HT-29 (cell line): ENCODE measurements around the genes FLYWCH2 and ZSCAN10.

DNA sequence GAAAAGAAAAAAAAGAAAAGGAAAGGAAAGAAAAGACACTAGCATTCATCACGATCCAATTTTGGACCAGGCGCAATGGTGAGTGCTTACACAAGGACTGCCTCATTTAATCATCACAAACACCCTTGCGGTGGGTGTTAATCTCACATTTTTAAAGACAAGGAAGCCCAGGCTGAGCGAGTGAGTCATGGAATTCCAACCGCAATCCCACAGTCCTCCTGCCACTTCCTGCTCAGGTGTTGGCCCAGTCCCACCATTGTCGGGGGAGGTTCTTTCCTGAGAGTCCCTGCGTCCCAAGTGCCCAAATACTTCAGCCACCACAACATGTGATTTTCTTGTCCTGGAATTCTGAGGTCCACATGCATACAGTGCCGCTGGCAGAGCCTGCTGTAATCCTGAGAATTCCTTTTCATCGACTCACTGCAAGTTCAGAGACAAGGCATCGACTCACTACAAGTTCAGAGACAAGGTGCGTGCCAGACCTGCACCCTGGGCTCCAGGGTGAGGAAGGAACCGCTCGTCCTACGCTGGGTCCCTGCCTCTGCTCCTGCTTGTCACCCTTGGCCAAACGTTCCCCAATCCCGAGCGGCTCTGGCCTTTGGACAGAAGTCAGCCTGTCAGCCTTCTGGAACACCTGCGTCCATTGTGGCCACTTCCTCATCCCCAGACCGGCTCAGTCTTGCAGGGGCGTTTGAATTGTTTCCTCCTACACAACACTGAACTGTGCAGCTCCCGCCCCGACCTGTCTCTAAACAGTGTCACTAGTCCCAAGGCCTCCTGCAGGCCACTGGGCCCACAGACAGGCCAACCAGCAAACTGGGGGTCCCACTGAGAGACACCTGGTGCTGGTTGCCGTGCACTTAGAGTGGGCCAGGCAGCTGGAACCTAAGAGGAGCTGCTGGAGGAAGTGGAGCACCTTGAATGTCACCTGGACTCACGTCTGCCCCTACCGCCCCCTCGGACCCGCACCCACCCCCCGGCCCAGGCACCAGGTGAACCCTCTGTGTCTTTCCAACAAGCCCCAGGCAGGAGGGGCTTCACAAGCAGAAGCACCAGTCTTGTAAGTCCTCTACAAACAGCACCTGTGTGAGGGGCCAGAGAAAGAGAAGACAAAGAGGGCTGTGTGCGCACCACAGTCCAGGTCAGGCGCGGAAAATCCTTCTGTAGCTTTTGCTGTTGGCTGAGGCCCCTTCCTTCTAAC lies 6.0 kb downstream of the ZG16B start:
- RAMPAGE, long total RNA = no peak

GRCh38 chr16:2841888-2842257 lies 11.8 kb downstream of the ZG16B start:
- RAMPAGE, long total RNA = no peak

DNA sequence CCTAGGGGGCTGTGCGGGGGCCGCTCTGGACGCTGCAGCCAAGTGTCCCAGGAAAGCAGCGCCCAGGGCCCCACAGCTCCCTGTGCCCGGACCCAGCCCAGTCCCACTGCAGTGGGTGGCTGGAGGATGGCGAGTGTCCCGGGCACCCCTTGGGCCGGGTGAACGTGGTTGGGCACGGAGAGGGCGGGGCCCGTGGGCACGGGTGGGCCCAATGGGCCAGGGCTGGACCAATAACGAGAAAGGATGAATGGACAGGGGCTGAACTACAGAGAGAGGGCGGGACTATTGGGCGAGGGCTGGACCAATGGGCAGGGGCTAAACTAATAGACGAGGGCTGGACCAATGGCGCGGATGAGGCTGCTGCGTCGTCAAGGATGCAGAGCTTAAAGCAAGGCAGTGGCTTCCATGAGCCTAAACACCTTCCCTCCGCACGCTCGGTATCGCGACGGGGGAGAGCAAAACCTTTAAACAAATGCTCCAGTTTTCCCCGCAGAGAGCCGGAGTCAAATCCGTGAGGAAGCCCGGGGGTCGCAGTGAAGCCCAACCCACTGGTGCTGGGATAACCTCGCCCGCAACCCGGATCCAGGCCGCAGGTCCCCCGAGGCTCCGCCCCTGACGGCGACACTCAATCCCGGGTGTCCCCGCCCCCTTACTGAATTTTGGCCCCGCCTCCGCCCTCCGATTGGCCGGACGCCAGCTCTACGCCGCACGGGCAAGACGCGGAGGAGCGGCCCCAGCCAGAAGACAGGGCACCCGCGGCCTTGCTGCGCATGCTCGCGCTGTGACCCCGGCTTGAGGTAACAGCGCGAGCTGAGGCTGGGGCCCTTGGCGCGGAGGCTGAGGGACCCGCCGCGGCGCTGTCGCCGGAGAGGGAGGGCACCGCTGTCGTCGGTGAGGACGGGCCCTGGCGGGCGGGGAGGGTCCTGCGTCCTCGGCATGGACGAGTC lies at the start of gene FLYWCH2:
FLYWCH2 (plus strand) TSS at position 740 of the 947 bp plus-strand sequence.
- RAMPAGE, long total RNA = start-site peak on the plus strand centred at position 780 of the sequence, 67 bp wide, 24 and 13 reads in 2 replicates

GRCh38 chr16:2907445-2907970 lies 4.2 kb upstream of the FLYWCH1 start:
- RAMPAGE, long total RNA = no peak

- RAMPAGE, long total RNA = no peak
Observed at GRCh38 chr16:2976572-2977222, 3.5 kb downstream of the PKMYT1 start.

GRCh38 chr16:2981912-2982476 lies 1.7 kb upstream of the PKMYT1 start:
- RAMPAGE, long total RNA = no peak

DNA sequence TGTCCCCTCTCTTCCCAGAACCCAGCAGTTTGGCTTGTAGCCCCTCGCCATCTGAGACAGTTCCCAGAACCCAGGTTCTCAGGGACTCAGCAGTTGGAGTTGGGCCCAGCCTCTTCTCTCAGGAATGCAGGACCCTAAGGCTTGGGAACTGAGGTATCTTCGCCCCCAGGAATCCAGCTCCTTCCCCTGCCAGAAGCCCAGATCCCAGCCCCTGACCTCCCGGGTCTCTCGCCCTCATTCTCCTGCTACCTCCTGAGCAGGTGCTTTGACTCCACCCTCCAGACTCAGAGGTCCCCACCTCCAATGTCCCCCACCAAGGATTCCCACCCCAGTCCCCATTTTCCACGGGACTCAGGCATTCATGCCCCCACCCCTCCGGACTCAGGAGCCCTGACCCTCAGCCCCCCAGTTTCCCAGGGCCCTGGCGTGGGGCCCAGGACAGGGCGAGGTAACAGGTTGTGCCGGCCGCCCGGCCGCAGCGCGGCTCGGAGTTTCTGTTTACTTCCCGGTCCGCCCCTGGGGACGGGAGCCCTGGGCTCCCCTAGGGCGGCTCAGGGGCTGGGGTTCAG lies 839 bp downstream of the BICDL2 start:
- RAMPAGE, long total RNA = no peak

- RAMPAGE, long total RNA = no peak
Observed at GRCh38 chr16:3099026-3099541, at the start of gene ZSCAN10. Gene ZSCAN10, minus strand, starts transcription at chr16:3099294.

DNA sequence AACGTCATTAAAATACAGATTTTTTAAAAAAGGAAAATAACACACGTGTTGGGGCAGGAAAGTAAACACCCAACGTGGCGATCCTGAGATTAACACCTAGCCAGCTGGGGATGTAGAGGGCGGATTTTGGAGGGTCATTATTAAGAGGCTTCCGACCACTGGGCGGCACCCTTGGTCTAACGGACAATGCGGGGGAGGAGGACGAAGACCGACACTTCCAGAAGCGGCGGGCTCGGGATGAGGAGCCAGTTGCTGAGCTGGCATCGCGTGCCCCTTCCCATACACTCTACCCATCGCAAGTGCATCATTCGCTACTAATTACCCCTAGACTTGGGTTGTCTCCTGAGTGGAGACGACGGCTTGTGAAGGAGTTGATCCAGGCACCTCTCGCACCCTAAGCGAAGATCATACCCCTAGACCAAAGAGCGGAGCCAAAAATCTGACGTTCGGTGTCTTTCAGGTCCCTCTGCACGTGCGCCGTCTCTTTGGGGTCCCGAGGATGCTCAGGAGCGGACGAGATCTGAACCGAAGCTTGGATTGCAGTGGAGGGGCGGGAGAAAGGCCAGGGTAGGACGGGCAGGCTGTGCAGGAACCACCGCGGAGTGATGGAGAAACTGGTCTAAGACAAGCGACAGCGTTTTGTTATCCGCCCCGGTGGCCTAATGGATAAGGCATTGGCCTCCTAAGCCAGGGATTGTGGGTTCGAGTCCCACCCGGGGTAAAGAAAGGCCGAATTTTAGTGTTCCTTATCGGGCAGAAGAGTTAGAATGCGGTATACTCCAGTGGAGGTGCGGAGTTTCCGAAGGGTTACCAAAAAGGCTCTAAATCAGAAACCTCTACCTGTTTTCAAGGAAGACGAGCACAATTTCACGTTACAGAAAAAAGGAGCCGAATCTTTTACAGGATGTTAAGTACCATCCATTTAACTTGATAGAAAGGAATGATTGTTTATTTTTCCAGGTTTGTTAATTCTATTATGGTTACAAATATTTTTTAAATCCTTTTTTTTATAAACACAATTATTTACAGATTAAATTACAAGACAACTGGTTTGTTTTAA lies 17.8 kb downstream of the ZNF213 start:
- RAMPAGE, long total RNA = no peak

DNA sequence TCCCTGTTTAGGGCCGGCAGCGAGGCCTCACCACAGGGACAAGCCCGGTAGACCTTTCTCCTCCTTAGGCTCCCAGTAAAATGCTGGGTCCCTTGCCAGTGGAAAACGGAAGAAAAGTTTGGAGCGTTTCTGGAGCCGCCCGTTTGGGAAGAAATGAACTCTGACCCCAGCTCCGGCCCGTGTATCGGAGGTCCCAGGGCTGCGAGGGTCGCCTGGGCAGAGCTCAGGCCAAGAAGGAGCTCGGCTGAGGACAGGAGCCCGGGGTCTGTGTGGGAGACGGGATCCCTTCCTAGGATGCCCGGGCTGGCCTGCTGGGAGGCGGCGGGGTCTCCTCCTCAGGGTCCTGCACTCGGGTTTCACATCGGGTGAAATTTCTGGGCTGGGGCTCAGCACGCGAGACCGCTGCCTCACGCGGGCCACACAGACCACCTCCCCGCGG lies 23.3 kb downstream of the ZNF213 start:
- RAMPAGE, long total RNA = no peak

DNA sequence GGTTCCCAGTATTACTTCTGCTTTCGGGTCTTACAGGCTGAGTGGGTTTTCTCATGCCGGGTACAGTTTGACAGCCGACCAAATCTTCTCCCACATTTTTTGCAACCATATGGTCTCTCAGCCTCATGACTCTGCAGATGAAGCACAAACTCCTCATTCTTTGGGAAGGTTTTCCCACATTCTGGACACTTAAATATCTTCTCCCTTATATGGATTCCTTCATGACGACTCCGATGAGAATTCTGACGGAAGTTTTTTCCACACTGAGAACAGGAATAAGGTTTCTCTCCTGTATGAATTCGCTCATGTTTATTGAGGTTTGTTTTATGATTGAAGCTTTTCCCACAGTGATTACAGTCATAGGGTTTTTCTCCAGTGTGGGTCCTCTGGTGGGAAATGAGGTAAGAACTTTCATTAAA lies 11.1 kb downstream of the ZNF200 start:
- RAMPAGE, long total RNA = no peak

DNA sequence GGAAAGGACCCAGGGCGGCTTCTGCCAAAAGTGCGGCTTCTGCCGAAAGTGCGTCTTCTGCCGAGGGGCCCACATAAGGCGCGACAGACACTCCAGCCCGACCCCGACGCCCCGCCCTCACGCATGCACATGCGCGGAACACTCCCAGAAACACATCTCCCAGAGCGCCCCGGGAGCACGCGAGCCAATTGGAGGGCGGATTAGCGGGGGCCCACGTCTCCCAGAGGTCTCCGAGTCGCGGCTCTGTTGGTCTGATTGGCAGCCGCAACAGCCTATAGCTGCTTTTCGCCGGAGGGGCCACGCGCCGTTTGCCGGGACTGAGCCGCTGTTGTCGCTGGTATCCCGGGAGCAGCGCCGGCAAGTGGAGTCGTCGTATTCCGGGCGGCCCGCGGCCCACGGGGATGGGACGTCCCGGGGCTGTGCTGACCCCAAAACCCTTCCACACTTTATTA lies 8.0 kb upstream of the MEFV start:
- RAMPAGE, long total RNA = no peak

- RAMPAGE, long total RNA = no peak
Observed at GRCh38 chr16:3469717-3470016, 25.6 kb downstream of the C16orf90 start.

DNA sequence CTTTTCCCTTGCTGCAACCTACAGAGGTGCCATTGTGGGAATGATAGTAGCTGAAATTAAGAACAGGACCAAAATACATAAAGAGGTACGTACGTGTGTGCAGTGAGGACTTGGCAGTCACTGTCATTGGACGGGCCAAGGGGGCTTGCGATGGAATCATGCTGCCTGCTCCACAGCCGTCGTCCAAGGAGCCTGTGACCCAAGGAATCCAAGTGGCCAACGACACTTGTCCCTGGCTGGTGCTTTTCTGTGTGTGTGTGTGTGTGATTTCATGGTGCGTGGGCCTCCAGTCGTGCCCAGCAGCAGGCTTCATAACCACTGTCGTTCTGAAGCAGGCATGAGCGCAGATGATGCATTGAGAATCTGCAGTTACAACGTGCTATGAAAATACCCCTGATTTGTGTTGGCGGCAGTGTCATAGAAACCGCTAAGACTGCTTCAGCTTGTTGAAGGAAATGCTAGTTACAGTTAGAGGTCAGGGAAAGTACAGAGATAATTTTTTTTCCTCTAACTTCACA lies 15.7 kb downstream of the C16orf90 start:
- RAMPAGE, long total RNA = no peak

GRCh38 chr16:3576295-3576897 lies 807 bp downstream of the NLRC3 start:
- RAMPAGE, long total RNA = no peak

- RAMPAGE, long total RNA = no peak
Observed at GRCh38 chr16:3592510-3592998, 15.4 kb upstream of the NLRC3 start.

DNA sequence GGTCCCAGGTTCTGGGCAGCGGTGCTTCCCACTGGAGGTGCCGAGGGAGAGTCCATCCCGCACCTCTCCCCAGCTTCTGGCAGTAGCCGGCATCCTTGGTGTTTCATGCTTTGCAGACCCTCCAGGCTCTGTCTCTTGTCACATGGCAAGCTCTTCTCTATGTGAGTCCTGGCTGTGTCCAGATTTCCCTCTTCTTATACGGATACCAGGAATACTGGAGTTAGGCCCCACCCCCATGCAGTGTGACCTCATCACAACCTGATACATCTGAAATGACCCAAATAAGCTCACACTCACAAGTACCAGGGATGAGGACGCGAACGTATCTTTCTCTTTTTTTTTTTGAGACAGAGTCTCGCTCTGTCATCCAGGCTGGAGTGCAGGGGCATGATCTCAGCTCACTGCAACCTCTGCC lies 23.3 kb downstream of the TRAP1 start:
- RAMPAGE, long total RNA = no peak

DNA sequence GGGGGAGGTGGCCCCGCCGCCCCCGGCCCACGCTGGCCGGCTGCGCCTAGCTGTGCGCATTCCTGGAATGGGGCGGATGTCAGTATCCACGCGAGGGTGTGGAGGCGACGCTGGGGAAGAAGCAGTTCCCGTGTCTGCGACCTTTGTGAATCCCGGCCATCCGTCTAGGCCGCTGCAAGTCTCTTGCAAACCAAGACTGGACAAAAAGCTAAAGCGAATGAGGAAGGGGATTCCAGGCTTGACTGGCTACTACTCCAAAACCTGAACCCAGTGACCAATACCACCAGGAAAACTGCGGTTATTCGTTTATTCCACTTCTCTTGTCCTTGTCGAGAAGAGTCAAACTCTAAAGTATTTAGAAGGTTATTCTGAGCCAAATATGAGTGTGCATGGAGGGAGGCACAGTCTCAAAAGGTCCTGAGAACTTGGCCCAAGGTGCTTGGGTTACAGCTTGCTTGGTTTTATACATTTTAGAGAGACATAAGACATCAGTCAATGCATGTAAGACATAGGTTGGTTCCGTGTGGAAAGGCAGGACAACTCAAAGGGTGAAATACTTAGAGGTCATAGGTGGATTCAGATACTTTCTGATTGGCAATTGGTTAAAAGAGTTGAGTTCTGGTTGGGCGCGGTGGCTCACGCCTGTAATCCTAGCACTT lies 568 bp upstream of the TRAP1 start:
- RAMPAGE, long total RNA = no peak

- RAMPAGE, long total RNA = no peak
Observed at GRCh38 chr16:3824470-3825071, 55.9 kb downstream of the CREBBP start.

DNA sequence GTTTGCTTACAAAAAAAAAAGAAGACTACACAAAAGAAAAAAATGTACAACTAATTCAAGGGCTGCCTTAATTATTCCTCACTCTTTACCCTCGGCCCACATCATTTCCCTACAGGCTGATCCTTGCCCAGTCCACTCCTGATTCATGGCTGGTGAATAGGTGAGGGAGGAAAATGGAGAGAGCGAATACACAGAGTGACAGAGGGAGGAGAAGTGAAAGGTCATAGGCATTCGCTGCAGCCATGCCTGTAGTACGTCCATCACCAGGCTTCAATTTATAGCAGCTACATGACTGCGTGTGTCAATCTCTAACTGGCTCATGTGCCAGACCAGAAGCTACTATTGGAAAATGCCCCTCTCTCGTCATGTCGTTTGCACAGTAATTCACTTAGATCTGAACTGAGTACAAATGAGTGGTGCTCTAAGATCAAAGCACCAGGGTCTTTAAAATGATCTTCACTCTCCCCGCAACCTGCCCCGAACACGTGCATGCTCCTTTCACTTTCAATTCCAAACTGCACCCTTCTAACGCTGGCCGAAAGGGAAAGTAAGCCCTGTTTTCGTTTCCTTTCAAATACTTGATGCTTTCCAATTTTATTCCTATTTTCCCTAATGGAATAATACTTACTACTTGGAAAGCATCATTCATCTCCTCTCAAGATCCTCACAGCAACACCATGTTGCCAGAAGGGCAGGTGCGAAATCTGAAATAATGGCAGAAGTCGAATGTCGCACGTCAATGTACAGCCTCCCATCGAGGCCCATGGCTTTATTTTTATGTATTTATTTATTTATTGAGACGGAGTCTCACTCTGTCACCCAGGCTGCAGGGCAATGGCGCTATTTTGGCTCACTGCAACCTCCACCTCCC lies 51.2 kb downstream of the ADCY9 start:
- RAMPAGE, long total RNA = no peak